Cardiac fibroblast (primary cell): ENCODE measurements around a stretch of chr1.

DNA sequence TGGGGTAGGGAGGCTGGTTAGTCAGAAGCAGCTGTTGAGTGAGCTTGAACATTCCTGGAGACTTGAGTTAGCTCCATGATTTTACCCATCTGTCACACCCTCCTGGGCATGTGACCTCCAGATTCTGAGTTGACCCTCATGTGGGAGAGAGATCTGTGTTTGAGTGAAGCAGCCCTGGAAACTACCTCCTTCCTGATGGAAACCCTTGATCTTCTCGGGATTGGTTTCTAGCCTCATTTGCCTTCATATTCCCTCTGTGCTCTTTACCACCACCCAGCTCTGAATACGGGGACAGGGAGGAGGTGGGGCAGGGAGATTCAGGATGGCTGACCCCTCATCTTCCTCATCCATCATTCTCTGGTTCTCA, 71.6 kb downstream of the UCK2 start:
- RRBS = no CpG with 5 or more reads among the region's 2 CpGs

DNA sequence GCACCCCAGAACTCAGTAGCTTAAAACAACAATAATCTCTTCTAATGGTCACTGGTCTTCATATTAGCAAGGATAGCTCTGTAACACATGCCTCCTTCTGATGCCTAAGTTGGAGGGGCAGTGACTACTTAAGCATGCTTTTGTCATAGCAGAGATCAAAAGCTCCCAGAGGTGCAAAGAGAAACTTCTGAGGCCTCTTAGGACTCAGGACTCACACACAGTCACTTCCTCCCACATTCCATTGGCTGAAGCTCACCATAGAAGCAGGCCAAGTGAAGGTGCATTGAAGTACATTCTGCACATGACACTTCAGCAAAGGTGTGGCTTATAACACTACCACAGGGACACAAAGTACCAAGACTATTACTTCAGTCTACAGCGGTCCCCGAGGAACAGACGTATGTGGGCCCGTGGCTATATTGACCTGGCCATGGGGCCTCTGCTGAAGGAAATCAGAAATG, 2.6 kb upstream of the POGK start:
- RRBS = no CpG with 5 or more reads among the region's 4 CpGs

DNA sequence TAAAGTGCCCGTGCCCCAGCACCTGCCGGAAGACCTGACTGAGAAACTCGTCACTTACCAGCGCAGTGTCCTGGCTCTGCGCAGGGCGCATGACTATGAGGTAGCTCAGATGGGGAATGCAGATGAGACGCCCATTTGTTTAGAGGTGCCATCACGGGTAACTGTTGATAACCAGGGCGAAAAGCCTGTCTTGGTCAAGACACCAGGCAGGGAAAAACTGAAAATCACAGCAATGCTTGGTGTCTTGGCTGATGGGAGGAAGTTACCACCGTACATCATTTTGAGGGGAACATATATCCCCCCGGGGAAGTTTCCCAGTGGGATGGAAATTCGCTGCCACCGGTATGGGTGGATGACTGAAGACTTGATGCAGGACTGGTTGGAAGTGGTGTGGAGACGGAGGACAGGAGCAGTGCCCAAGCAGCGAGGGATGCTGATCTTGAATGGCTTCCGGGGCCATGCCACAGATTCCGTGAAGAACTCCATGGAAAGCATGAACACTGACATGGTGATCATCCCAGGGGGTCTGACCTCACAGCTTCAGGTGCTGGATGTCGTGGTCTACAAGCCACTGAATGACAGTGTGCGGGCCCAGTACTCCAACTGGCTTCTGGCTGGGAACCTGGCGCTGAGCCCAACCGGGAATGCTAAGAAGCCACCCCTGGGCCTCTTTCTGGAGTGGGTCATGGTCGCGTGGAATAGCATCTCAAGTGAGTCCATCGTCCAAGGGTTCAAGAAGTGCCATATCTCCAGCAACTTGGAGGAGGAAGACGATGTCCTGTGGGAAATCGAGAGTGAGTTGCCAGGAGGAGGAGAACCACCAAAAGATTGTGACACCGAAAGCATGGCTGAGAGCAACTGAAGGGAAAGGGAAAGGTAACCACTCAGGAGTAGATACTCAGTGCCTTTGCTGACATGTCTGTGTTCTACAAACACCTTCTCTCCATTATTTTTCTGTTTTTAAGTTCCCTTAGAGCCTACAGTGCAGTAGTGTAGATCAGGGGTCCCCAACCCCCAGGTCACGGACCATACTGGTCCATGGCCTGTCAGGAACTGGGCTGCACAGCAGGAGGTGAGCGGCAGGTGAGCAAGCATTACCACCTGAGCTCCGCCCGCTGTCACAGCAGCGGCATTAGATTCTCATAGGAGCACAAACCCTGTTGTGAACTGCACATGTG, 10.7 kb downstream of the POGK start:
- RRBS = 94% methylated on average over 3 of the region's 32 CpGs

- RRBS = no CpG with 5 or more reads among the region's 1 CpG
Observed at GRCh38 chr1:166869643-166870071, 6.4 kb downstream of the TADA1 start.

GRCh38 chr1:167058498-167058795, 31.7 kb downstream of the GPA33 start:
- RRBS = no CpG with 5 or more reads among the region's 2 CpGs

DNA sequence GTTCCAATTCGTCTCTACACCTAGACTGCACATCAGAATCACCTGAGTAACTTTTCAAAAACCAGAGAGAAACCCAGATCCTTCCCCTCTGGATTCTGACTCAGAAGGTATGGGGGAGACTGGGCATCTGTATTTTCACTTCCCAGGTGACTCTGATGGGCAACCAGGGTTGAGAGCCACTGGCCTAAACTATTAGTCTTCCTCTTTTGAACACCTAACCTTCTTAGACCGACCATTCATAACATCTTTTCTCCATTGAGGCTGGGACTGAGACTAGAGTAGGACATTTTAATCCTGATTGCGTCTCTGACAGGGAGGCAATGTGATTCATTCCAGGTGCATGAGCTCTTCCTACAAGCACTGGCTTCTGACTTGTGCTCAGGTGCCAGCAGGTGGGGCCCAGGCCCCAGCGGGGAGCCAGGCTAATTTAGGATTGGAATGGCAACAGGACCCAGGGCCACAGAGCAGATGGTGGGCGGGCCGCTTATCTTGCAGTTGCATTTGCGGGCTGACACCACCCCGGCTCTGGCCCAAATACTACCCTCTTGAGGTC, 4.3 kb downstream of the GPA33 start:
- RRBS = no CpG with 5 or more reads among the region's 8 CpGs

DNA sequence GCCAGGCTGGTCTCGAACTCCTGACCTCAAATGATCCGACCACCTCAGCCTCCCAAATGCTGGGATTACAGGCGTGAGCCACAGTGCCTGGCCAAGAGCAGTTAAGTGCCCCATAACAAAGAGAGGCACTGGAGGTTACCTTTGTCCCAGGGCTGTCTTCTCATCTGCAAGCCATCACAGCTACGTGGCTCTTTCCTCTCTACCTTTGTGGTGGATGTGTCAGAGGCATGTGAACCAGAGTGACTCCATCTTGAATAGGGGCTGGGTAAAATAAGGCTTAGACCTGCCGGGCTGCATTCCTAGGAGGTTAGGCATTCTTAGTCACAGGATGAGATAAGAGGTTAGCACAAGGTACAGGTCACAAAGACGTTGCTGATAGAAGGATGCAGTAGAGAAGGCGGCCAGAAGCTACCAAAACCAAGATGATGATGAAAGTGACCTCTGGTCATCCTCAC, 59.5 kb upstream of the POU2F1 start:
- RRBS = no CpG with 5 or more reads among the region's 7 CpGs

DNA sequence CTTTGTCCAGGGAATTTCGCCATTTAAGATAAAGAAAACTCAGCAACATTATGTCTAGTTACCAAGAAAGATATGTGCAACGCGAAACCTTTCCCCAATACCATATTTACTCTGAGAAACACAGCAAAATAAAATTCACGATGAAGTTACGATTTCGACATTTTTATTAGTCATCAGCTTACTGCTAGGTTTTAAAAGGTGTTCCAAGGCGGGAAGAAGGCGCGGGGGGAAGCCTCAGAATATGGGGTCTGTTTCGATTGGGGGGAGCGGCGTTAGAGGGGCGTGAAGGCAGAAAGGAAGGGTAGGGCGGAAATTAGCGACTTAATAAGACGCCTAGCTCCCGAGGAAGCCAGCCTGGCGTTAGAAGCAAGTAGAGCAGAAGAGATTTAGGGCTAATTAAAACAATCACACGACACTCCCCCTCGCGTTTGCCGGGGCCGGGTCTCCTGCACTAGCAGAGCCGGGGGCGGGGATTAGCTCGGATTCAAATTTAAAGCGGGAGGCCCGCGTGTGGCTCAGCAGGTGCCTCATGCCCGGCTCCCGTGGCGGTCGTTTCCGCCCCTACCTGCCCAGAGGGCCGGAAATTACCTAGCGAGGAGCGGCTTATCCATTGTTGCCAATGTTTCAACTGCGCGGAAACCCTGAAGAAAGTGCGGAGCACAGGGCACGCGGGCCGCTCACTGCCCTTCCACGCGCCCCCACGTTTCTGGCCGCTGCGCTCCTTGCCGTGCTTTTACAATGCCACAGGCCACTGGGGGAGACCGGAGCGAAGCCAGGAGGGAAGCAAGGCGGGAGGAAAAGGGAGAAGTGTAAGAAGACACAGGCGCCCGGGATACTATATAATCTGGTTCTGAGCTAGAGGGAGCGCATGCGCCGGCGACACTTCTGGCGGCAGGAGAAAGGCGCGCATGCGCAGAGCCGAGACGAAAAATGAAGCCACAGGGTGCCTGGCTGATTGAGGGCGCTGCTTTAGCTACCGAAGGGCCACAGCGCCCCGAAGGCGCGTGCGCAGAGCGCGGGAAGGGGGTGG, 686 bp upstream of the POU2F1 start:
- RRBS = 2% methylated on average over 16 of the region's 73 CpGs

- RRBS = no CpG with 5 or more reads among the region's 2 CpGs
Observed at GRCh38 chr1:167276242-167276910, 55.7 kb downstream of the POU2F1 start.

GRCh38 chr1:167381862-167382452, 136.4 kb downstream of the CD247 start:
- RRBS = no CpG with 5 or more reads among the region's 4 CpGs

- RRBS = no CpG with 5 or more reads among the region's 3 CpGs
Observed at GRCh38 chr1:167422381-167423620, 95.5 kb downstream of the CD247 start.

GRCh38 chr1:167429772-167430948, 88.2 kb downstream of the CD247 start:
- RRBS = 84% methylated on average over 3 of the region's 24 CpGs

DNA sequence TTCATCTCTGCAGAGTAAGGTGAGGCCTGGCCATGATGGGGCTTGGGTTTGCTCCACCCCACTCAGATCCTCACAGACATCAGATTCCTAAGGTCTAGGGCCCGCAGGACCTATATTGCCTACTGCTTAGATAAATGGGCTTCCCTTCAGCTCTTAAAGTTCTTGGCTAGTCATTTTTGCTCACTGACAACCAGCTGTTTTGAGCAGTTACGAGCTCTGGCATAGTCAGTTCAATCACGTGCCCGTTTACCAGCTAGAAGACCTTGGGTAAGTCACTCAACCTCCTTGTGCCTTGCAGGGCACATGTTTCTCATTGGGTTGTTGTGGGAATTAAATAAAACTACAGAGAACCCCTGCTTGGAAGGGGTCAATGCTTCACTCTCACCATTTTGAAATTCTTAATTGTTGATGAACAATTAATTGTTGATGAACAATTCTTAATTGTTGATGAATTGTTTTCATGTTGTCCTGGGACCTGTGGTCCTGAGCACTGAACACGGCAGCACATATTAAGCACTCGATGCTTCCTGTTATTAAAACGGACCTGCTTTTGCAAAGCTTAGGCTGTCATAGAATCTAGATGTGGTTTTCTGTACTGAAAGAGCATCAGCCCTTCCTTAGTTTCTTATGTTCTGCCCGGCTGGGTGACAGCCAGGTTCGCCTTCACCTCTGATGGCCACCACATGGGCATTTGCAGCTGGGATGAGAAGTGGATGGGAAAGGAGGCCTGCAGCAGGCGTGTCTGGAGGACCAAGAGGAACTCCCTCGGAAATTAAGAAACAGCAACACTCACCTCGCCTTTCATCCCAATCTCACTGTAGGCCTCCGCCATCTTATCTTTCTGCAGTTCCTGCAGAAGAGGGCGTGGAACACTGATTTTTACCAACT, 84.9 kb downstream of the CD247 start:
- RRBS = no CpG with 5 or more reads among the region's 14 CpGs

DNA sequence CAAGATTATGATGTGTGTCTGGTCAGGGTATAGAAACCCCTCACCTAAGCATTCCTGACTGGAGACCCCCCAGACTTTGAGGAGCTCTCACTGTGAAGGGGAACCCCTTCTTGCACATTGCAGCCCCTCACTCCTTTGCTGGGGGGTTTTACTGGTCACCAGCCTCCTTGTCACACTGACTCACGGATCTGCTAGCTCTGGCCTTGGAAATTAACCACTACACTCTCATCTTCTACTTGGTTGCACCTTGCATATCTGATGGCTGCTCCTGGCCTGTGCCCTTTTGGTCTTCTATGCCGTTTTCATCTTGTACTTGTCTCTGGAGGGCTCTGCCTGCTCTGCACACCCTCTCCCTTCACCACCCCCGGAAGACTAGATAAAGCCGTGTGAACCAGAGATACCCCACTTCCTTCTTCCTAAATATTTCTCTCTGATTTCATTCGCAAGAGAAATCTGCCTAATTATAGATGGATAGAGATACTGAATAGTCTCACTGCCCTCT, 44.6 kb downstream of the CD247 start:
- RRBS = no CpG with 5 or more reads among the region's 5 CpGs

DNA sequence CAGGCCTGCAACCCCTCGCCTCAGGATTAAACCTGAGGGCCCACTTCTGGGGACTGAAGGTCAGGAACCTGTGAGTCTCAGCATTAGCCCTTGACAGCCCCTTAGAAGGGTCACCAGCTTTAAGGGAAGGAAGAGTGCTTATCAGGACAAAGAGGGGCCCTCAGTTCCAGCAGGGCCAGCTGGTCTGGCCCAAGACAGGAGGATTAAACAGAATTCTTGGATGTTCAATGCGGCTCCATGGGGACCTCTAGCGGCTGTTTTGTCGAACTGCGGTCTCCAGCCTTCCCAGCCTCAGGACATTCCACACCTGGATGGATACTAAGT, 15.4 kb upstream of the CD247 start:
- RRBS = no CpG with 5 or more reads among the region's 5 CpGs

GRCh38 chr1:167563420-167564094, 10.0 kb upstream of the CREG1 start:
- RRBS = no CpG with 5 or more reads among the region's 7 CpGs

DNA sequence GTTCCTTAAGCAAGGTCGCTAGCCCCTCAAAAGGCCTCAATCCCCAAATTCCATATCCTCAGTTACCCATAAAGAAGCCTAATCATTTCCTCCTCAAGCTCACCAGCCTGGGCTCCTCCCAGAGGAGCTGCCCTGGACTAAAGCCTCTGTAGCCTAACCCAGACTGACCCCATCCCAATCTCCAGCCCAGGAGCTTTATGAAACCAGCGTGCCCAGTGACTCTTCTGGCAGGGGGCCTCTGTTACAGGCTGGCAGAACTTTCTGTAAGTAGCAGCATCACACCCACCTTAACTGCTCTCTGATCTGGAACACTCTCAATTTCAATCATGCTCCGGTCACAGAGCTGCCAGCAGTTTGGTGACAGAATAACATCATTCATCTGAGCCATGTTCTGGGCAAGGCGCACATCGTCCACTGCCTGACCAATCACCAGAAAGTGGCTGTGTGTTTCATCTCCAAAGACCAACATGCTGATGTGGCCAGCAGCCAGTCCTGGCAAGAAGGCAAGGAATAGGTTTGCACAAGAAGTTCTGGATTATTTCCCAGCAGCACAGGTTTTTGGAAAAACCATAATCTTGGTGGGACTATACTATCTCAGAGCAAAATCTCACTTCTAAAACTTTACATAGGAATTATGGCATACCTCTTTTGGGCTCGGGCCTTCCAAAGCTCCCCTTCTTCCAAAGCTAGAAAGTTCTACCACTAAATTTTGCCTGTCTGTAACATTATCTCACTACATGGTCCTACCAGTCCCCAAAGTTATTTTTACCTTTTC, 14.6 kb downstream of the ADCY10 start:
- RRBS = no CpG with 5 or more reads among the region's 6 CpGs

DNA sequence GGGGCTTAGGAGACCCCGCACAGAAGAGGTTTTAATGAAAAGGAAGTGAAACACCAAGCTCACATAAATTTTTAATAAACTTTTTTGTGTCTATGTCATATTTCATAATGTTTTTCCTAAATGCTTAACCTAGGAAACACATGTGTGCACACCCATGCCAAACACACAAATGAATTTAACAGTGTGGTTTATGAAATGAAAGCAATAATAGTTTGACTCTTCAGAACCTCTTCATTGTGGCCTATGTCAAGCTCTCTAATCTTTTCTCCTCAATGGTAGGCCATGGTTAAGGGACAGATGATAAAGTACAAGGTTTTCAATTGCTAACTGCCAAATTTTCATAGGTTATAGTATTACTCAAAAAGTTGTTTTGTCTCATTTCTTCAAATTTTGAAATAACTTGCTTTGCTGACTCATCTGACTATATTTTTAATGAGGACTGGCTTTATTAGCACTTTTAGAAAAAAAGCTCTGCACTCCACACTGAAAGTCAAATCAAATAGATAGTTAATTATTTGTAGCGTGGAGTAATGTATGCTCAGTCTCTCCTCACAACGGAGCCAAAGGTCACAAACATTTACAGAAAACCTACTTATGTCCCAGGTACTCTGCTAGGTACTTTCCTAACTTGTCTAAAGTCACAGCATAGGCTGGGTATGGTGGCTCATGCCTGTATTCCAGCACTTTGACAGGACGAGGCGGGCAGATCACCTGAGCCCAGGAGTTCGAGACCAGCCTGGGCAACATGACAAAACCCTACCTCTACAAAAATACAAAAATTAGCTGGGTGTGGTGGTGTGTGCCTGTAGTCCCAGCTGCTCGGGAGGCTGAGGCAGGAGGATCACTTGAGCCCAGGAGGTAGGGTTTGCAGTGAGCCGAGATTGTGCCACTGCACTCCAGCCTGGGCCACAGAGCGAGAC, 3.0 kb upstream of the ADCY10 start:
- RRBS = no CpG with 5 or more reads among the region's 9 CpGs

DNA sequence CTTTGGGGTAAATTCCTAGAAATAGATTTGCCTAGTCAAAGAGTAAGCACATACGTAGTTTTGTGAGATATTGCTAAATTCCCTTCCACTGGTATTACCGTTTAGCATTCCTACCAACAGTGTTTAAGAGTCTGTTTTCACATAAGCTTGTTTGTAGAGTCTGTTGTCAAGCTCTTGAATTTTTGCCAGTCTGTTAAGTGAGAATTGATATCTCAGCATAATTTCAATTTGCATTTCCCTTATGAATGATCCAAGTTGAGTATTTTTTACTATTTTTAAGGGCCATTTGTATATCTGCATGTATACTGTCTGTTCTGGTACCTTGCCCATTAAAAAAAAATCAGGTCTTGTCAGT, 37.0 kb upstream of the MPC2 start:
- RRBS = no CpG with 5 or more reads among the region's 2 CpGs

- RRBS = no CpG with 5 or more reads among the region's 5 CpGs
Observed at GRCh38 chr1:168026193-168026995, 89.5 kb upstream of the MPC2 start.